Camera-type eye (tissue), 1 donor: ENCODE measurements around a stretch of chr1.

- RAMPAGE, long total RNA, result no peak
Measured at GRCh38 chr1:145879698-145880208, 5.9 kb downstream of the ANKRD35 start.

DNA sequence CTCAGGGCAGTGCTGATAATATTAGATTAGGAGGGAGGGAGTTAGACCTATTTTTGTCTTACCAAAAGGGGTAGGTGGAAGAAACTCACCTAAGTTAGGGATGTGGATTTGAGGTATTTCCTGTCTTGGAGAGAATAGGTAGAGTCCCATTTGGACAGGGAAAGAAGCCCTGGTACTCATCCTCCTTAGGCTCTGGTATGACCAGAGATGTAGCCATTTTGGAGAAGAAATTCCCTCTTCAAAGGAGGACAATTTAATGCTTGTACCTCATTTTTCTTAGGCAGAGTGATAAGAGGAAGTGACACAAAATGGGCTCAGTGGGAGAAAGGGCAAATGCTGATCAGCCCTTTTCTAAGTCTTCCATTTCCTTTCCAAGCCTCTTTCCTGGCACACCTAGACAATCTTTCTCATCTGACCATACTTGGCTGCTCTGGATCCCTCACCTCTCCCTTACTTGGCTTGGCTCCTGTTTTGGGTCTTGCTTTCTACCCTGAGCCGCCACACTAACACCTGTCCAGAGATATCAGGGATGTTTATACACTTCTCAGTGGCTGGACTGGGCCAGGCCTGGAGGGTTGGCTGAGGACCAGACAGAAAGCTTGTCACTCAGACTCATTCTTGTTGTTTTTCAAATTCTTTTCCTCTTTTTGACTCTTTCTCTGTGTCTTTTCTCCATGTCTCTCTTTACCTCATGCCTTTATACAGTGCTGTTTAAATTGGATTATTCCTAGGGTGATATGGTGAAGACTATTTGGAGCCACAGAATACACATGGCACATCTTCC lies 13.2 kb downstream of the TXNIP start:
- RAMPAGE, long total RNA, result no peak

- RAMPAGE, long total RNA, result no peak
Measured at GRCh38 chr1:146039872-146040208, 18.3 kb upstream of the HJV start.

DNA sequence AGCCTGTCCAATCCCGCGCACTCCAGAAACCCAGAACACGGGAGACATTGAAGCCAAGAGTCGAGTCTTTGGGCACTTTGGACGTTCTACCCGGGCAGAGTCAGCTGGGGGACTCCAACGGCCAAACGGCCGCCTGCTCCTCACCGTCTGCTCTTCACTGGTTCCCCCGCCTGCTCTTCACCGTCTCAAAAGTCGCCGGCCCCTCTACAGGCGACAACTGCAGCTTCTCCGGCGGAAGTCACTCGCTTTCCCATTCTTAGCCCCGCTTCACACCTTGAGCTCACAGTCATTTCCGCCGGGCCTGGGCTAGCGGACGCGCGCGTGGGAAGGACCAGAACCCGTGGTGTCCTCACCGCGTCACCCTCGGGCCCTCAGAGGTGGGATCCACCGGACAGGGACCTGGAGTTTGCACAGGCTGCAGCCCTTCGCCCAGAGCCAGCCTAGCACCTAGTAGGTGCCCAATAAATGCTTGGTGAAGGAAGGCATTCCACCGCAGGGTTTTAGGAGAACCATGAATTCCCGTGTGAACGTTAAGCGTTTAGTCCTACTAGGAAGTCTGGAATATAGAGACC lies 27.9 kb upstream of the HJV start:
- RAMPAGE, long total RNA, result no peak

DNA sequence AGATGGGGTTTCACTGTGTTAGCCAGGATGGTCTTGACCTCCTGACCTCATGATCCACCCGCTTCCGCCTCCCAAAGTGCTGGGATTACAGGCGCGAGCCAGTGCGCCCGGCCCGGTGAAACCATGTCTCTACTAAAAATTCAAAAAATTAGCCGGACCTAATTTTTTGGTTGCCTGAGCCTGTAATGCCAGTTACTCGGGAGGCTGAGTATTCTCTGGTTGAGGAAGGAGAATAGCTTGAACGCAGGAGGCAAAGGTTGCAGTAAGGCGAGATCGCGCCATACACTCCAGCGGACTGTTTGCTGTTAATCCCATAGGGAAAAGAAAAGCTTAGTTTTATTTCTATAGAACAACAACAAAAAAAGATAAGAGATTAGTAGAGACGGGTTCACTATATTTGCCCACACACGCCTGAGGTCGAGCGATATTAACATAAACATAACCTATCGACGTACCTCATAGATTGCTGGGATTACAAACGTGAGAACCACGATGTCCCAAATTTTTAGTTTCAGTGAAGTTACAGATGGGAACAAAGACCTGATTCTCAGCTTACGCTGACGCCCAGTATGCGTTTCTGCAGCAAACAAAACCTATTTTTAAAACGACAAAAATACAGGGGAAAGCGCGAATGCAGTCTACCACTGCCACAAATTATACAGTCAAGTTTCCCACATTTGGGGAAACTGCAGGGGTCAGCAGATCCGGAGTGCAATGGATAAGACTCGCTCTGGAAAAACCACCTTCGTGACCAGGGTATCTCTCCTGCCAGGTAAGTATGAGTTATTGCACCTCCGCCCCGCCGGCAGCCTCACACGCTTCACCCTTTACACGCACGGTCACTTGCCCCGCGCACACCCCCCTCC lies 30.2 kb upstream of the HJV start:
- RAMPAGE, long total RNA, result no peak

DNA sequence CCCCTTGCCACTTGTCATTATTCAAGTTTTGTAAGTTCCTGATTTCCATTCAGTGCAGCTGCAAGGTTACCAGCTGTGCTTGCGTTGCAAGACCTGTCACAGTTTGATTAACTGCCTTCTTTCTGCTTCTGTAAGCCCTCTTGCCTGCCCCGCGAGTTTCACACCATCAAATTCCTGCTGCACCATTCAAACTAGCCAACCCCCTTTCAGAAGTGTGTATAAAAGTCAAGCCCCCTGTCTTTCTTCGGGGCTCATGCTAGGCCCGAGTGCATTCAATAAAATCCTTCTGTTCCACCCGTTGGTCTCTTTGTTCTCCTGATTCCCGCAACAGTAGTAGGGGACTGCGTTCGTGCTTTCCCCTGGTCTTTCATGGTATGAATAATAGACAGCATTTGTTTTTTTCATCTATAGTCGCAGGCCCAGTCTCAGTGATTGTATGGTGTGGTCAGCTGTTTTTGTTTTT lies 43.3 kb upstream of the PPIAL4H start:
- RAMPAGE, long total RNA, result no peak

- RAMPAGE, long total RNA, result no peak
Measured at GRCh38 chr1:147109645-147110022, 62.6 kb downstream of the PRKAB2 start.

DNA sequence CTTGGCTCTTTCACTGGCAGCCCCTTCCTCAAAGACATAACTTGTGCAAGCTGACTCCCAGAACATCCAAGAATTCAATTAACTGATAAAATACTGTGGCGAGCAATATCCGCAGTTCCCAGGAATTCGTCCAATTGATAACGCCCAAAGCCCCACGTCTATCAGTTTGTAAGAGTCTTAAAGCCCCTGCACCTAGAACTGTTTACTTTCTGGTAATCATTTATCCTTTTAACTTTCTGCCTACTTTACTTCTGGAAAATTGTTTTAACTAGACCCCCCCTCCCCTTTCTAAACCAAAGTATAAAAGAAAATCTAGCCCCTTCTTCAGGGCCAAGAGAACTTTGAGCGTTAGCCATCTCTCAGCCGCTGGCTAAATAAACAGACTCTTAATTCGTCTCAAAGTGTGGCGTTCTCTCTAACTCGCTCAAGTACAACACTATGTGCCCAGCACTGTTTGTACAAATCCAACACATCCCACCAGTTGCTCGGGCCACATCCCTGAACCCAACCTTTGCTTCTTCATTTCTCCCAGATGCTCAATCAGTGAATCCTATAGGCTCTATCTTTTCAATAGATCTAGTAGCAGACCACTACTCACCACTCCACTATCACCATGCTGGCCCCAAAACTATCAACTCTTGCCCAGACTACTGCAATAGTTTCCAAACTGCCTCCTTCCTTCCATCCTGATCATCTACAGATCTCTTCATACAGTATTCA lies 3.4 kb upstream of the CHD1L start:
- RAMPAGE, long total RNA, result no peak

- RAMPAGE, long total RNA, result no peak
Measured at GRCh38 chr1:147243702-147244236, 1.3 kb downstream of the CHD1L start.

- RAMPAGE, long total RNA, result no peak
Measured at GRCh38 chr1:147479869-147480115, 61.5 kb upstream of the BCL9 start.

GRCh38 chr1:147620100-147620594 lies 50.2 kb downstream of the ACP6 start:
- RAMPAGE, long total RNA, result no peak

DNA sequence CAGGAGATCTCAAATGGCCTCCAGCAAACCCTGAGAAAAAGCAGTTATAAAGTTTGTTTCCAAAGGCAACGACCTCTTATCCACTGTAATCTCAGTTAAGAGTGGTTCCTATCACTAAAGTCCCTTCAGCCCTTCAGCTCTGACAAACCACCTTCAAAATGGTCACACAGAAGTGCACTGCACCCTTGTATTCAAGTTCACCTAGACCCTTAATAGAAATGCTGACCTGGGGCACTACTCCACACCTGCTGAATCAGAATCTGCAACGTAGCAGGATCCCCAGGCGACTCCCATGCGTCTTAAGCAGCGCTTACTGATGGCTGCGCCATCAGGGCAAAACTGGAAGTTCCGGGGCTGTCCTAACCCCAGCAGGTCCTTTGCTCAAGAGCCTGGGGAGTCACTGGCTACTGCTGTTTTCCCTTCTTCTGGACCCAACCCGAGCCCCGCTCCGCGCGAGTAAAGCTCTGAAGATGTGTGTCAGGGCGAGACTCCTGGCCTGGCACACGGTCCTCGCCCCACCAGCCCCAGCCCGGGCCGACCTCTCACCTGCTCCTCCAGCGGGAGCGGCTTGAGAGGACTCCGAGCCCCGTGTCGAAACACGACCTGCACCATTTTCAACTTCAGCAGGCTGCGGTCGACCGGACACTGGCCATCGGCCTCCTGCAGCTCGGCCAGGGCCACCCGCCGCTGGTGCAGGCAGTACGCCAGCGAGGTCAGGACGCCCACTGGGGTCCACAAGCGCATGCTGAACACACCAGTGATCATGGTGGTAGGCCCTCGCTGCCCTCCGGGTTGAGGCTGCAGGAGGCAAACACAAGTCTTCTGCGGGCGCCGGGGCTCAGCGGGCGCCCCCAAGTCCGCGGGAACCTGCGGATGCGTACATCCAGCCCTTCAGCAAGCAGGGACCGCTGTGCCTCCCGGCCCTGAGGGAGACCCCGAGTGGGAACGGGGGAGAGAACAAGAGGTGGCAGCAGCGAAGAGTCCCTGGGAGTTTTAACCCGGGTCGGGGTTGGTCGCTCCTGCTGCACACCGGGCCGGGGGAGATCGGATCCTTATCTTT lies 710 bp downstream of the ACP6 start:
- RAMPAGE, long total RNA, result no peak

GRCh38 chr1:147670814-147671069 lies 418 bp upstream of the ACP6 start:
- RAMPAGE, long total RNA, result no peak

- RAMPAGE, long total RNA, result no peak
Measured at GRCh38 chr1:147717649-147718289, 42.6 kb downstream of the GJA5 start.

DNA sequence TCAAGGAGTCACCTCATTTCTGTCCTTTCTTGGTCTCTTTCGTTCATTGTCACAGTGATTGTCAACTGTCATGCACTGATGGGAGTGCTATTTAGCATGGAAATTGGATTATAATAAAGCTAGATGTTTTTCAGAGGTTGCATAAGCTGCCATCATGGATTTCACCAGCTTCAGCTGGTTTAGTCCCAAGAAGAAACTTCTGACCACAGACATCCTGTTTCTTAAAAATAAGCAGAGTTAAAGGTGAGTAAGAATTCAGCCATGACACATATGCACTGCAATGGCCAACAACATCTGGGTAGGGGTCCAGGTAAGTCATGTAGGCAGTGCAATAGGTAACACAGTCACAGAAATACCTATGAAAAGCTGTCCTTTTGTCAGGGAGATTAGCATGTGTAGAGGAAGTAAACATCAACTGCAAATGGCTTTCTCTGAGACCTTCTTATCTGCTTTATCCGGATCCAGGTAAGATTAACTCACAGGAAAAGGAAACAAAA lies 85.6 kb downstream of the PPIAL4G start:
- RAMPAGE, long total RNA, result no peak

DNA sequence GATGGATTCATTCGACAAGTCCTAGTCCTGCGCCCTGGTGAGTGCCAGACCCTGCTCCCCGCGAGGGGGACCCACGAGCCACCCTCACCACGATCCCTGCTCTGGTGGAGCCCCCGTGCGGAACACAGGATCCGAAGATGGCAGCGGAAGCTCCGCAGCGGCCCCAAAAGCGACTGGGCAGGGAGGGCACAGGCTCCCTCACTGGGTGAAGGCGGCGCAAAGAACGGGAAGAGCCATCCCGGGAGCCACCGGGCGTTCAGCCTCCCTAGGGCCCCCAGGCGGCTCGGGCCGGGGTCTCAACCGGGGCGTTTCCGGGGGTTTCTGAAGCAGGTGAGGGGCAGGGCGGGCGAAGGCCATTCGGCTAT lies 45.6 kb upstream of the PPIAL4G start:
- RAMPAGE, long total RNA, result no peak

DNA sequence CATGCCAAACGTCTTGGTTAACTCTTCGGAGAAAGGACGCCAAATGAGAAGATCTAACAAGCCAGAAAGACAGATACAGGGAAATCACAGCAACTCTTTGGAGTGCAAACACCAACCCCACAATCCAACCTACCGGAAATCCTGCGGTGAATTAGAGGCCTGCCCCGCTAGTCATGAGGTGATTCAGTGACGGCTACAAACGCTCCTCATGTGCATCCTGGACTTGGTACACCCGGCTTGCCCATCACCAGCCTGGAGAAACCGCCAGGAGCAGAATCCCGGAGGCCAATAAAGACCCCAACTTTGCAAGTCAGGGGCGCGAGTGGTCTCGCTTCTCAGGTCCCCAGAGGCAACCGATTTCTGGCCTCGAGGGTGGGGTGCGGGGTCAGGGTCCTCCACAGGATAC lies 752 bp downstream of the NBPF9 start:
- RAMPAGE, long total RNA, result no peak

DNA sequence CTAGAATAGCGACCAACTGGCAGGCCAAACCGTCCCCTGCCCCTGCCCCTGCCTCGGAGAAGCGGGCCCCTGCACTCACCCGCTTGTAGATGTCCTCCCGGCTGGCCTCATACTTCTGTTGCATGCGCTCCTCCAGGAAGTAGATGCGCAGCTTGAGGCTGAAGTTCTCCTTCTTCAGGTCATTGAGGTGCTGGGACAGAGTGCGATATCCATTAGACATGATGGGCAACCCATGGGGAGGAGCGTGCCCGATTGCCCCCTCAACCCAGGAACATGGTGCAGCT lies 136.9 kb upstream of the NBPF9 start:
- RAMPAGE, long total RNA, result no peak

- RAMPAGE, long total RNA, result no peak
Measured at GRCh38 chr1:149605838-149606728, 22.4 kb downstream of the PPIAL4C start.

- RAMPAGE, long total RNA, result no peak
Measured at GRCh38 chr1:149636132-149637441, 52.9 kb downstream of the PPIAL4C start.